Caco-2 (cell line): ENCODE data around the gene RING1.

DNA sequence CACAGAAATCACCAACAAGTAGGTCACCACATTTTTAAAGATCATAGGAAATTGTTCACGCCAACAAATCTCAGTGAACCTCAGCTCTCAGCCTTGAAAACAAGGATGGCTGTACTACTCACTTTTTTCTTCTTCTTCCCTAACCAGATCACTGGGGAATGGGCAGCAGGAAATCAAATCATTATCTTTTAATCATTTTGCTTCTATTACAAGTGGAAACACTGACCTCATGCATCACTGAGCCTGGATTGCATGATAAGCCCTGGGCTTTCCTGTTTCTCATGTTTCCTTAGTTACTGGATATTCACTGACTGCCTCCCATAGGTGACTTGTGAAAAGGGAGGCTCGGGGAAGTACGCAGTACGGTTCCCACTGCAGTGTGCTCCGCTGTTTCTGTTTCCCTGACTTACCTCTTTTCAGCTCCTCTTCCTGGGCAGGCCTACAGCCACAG lies 13.4 kb downstream of the BTNL2 start:
- PRO-cap = no peak
- RRBS = no CpG with 5 or more reads among the region's 5 CpGs

DNA sequence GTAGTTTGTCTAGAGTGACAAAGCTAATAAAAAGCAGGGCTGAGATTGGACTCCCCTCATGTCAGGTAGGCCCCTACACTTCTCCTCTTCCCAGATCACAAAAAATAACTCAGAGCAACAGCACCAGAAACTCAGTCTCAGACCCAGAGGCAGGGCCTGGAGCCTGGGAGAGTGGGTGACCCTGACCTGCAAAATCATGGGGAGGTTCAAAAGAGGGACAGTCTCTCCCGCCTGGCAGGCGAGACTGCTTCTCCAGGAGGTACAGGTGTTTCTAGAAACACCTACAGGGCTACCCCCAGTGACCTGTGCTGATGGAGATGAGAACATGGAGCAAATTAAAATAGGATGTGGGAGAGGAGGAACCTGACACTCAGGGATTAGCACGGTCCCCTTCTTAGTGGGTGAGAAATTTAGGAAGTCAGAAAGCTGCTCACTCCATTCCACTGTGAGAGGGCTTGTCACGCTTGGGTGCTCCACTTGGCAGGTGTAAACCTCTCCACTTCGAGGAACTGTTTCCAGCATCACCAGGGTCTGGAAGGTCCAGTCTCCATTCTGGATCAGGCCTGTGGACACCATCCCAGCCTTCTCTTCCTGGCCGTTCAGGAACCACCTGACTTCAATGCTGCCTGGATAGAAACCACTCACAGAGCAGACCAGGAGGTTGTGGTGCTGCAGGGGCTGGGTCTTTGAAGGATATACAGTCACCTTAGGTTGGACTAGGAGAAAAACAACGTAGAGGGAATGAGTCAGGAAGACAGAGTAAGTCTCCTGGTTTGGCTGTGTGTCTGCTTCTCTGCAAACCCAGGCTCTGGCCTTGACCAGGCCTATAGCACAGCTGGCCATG lies 8.3 kb downstream of the HLA-DRB1 start:
- PRO-cap = no peak
- RRBS = no CpG with 5 or more reads among the region's 7 CpGs

DNA sequence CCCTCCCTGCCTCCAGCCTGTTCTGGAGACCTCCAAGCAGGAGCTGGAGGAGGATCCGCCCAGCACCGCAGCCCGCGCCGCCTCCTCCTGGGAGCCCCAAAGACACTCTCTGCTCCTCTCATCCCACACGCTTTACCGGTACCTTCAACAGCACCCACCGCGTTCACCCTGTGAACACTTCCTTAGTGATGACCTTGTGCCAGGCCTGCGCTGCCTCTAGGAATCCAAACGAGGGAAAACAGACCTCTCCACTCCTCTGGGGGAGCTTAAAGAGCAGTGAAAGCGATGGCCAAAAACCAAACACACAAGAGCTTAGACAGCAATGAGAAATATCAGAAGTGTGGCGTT lies 5.1 kb downstream of the HLA-DRB1 start:
- PRO-cap = no peak
- RRBS = no CpG with 5 or more reads among the region's 13 CpGs

GRCh38 chr6:32625047-32625690 lies 12.0 kb upstream of the HLA-DQA1 start:
- PRO-cap = no peak
- RRBS = no CpG with 5 or more reads among the region's 6 CpGs

DNA sequence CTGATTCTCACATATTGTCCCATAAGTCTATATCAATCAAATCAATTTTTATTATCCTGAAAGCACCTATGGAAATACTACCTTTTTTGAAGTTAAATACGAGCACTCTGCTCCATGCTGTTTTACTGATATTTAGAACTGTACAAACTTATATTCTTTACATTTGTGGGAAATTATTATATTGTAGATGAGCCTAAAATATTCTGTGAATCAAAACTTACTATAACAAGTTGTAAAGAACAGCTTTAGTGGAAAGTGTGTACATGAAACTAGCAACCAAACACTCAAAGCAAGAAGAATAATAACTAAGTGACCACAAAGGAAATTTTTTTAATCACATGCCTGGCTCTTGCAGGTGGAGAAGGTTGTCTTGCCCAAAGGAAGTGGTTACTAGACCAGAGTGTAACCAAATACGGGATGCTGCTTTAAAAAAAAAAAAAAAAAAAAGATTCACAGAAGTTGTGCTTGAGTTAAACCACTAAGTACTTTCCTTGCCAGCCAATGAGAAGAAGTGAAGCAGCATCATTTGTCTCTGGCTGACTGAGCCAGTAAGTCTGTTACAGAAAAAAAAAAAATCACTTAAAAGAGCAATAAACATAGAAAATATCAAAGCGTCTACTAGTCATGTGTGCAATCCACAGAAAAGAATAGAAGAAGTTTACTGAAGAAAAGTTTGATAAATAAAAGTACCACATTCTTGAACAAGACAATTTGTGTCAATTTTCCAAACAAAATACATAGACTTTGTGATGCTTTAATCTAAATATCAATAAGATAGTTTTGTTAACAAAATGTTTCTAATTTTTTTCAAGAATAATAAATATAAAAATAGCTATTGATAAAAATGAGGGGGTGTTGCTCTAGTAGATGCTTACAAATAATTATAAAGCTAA lies 19.2 kb upstream of the HLA-DQB1 start:
- PRO-cap = no peak
- RRBS = no CpG with 5 or more reads among the region's 3 CpGs

GRCh38 chr6:32867273-32867655 lies 13.3 kb downstream of the PSMB9 start:
- PRO-cap = no peak
- RRBS = no CpG with 5 or more reads among the region's 3 CpGs

GRCh38 chr6:32955003-32955370 lies 2.1 kb upstream of the HLA-DMA start:
- PRO-cap = no peak
- RRBS = no CpG with 5 or more reads among the region's 2 CpGs

- PRO-cap = no peak
- RRBS = no CpG with 5 or more reads among the region's 9 CpGs
These were observed 8.1 kb downstream of the BRD2 start for GRCh38 chr6:32976201-32977227.

GRCh38 chr6:33089969-33090464 lies 14.2 kb downstream of the HLA-DPB1 start:
- PRO-cap = no peak
- RRBS = no CpG with 5 or more reads among the region's 2 CpGs

- PRO-cap = bidirectional peak, plus-strand start at chr6:33208500, minus-strand start at chr6:33208438; bidirectional peak, plus-strand start at chr6:33208576, minus-strand start at chr6:33208601
- RRBS = 2% methylated on average over 44 of the region's 73 CpGs
These were observed at the start of gene RING1 for GRCh38 chr6:33208312-33209066. Gene RING1 (plus strand): TSS chr6:33208500.

DNA sequence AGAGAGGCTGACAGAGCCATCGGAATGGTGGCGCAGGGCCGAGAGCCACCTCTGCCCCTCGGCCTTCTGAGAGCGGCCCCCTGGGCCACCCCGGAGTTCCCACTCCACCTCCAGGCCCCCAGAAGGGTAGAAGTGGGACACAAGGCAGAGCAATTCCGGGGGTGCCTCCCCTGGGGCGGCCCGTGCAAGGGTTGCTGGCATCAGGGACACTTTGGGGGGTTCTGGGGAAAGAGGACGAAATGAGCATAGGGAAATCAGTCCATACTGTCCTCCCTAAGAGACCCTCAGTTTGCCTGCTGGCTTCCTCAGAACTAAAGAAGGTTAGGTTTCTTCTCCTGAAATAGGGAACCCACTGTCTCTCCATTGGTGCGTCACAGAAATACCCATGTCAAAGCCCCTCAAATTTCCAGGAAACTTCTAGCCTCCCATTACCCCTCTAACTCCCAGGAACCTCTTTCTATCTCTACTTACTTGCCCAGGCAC lies 5.7 kb upstream of the RGL2 start:
- PRO-cap = no peak
- RRBS = 88% methylated on average over 2 of the region's 11 CpGs

DNA sequence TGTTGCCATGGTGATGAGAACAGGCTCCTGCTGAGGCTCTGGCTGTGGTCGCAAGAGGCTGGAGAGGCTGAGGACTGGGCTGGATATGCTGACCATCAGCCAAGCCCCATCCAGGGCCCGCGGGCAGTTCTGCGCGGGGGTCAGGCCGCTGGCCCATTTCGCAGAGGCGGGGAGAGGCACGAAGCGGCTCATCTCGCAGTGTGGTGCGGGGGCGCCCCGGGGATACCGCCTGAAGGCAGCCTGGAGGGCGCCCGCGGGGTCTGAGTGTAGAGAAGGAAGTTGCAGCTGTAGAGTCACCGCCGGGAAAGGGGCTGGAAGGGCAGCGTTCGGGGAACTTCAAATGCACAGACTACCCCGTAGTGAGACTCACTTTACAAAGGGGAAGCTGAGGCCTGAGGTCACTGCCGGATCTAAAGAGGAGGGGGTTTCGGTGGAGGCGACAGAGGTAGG lies 635 bp downstream of the TAPBP start:
- PRO-cap = no peak
- RRBS = 3% methylated on average over 10 of the region's 26 CpGs

- PRO-cap = no peak
- RRBS = no CpG with 5 or more reads among the region's 10 CpGs
These were observed 7.2 kb upstream of the PHF1 start for GRCh38 chr6:33403401-33404212.

DNA sequence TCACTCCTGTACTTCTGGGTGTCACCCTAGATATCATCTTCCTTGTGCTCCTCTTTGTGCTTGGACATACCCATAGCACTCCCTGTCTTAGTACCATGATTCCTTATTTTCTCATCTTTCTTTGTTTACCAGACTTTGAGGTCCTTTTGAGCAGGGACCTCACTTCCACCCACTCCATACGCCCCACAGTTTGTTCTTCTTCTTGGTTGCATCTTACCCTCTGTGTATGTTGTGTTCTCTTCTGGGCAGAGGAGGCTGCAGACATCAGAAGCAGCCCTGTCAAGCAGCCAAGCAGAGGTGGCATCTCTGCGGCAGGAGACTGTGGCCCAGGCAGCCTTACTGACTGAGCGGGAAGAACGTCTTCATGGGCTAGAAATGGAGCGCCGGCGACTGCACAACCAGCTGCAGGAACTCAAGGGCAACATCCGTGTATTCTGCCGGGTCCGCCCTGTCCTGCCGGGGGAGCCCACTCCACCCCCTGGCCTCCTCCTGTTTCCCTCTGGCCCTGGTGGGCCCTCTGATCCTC lies 6.1 kb upstream of the PHF1 start:
- PRO-cap = no peak
- RRBS = 98% methylated on average over 5 of the region's 11 CpGs

GRCh38 chr6:33425594-33426436 lies 6.0 kb downstream of the SYNGAP1 start:
- PRO-cap = bidirectional peak, plus-strand start at chr6:33425809, minus-strand start at chr6:33425623; bidirectional peak, plus-strand start at chr6:33426506, minus-strand start at chr6:33426271
- RRBS = 2% methylated on average over 22 of the region's 40 CpGs

GRCh38 chr6:33586174-33586662 lies 6.1 kb upstream of the BAK1 start:
- PRO-cap = no peak
- RRBS = no CpG with 5 or more reads among the region's 8 CpGs

- PRO-cap = no peak
- RRBS = no CpG with 5 or more reads among the region's 16 CpGs
These were observed 19.3 kb downstream of the ITPR3 start for GRCh38 chr6:33640218-33641015.

GRCh38 chr6:33705609-33706770 lies 5.5 kb downstream of the UQCC2 start:
- PRO-cap = no peak
- RRBS = no CpG with 5 or more reads among the region's 20 CpGs

- PRO-cap = no peak
- RRBS = no CpG with 5 or more reads among the region's 2 CpGs
These were observed 11.9 kb upstream of the UQCC2 start for GRCh38 chr6:33723288-33723899.

DNA sequence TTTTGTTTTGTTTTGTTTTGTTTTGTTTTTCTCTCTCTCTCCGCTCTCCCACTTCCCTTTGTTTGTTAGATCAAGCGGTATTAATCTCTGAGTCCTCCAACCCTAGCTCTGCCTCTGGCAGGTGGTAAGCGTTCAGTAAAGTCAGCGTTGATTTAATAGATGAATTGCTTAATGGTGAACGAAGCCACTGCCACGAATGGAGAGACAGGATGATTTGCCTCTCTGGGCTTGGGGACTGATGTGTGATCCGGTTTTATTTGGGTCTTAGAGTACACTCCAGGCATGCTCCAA lies 349 bp upstream of the LEMD2 start:
- PRO-cap = no peak
- RRBS = no CpG with 5 or more reads among the region's 7 CpGs